A172 (cell line): Measurements from ENCODE around the gene DNAJC3.

- RAMPAGE, long total RNA: no peak
Observed at GRCh38 chr13:80132646-80133662, 208.0 kb downstream of the SPRY2 start.

DNA sequence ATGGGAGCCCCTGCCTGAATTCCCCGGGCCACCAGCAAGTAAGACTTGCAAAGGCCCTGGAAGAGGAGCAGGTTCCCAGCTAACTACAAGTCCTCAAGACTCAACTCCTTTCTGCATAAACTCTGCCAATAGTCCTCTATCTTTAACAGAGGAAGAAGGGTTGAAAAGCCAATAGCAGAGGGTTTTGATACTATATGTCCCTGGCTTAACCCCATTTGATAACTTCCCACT lies 172.6 kb downstream of the SPRY2 start:
- RAMPAGE, long total RNA: no peak

GRCh38 chr13:80276071-80276883 lies 64.6 kb downstream of the SPRY2 start:
- RAMPAGE, long total RNA: no peak

GRCh38 chr13:80339826-80340501 lies 962 bp downstream of the SPRY2 start:
- RAMPAGE, long total RNA: no peak

DNA sequence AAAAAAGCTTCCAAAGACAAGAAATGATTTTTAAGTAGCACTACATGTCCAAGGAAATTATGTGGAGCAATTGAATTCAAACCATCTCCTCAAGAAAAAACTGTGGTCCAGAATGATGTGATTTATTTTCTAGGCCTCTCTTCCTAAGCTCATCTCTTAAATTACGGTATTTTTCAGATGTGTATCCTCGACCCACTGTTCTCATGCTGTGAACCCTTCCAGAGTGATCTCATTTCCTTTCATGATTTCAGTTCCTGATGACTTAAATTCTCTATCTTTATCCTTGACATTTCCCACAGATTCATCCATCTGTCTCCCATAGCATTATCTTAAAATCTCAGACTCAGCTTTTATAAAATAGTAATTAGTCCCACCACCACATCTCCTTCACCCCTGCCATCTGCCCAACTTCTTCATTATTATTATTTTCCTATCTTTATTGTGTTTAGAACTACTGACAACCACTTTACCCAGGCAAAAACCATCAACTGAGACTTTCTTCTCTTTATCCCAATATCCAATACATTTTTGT lies 117.7 kb upstream of the SPRY2 start:
- RAMPAGE, long total RNA: no peak

GRCh38 chr13:80490067-80490266 lies 149.0 kb upstream of the SPRY2 start:
- RAMPAGE, long total RNA: no peak

- RAMPAGE, long total RNA: no peak
Observed at GRCh38 chr13:80824241-80824777, 483.4 kb upstream of the SPRY2 start.

DNA sequence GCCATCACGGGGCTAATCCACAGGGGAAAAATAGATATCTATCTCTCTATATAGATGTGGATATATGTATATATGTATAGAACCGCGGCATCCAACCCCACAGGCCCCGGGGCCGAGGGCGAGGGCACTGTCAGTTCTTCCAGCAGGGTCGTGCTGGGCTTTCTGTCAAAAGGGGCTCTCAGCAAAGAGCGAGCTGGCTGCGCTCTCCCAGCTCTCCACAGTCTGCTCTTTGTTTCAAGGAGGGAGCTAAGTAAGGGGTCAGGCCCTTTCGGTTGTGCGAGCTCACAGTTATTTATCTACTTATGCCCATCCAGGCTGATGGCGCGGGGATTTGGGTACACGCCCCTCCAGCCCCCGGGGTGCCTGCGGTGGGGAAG lies 3.3 kb downstream of the SLITRK1 start:
- RAMPAGE, long total RNA: no peak

DNA sequence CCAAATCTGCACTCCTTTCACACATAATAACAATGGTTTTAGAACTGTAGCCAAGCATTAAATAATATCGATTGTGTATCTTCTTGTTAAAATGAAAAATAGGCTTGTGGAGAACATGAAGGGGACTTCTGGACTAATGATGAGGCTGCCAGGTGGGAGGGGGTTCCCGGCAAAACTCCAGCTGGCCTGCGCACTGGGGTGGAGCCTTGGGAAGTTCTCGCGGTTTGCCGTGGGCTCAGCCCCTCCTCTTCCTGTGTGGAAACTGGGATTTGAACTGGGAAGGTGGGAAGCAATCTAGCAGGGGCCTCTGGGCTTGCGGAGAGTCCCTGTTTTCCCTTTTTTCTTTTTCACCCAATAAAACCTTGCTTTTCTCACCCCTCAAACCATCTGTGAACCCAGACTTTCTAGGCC lies 113.7 kb upstream of the SLITRK1 start:
- RAMPAGE, long total RNA: no peak

DNA sequence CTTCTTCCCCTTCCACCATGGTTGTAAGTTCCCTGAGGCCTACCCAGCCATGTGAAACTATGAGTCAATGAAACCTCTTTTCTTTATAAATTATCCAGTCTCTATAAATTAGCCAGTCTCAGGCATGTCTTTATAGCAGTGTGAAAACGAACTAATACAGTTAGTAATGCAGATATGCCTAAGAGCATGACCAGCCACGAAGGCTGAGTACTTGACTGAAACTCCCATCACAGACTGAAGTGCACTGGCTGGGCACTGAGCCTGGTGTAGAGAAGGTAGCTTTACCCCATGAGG lies 771.5 kb upstream of the SLITRK1 start:
- RAMPAGE, long total RNA: no peak

DNA sequence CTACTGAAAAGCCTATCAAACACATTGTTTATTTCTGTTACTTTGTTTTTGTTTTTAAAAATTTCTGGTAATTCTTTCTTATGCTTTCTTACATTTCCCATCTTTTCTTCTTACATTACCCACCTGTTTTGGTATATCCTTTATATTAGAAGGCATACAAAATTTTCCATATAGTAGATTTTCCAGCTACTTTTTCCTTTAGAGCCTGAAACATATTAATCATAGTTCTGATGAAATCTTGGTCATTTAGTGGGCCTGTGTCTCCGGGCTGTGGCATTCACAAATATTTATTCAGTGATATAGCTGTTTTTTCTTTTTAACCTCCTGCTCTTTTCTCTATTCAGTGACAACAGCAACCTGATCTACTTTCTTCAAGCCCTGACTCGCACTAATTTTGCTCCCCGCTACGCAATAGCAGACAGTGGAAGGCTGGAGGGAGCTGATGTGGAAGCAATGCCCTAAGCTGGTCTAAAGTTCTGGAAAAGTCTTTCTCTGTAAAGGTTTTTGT lies 289.8 kb downstream of the SLITRK6 start:
- RAMPAGE, long total RNA: no peak

GRCh38 chr13:89161842-89162041 lies 1490.6 kb downstream of the SLITRK5 start:
- RAMPAGE, long total RNA: no peak

GRCh38 chr13:89402146-89402608 lies 1731.0 kb downstream of the SLITRK5 start:
- RAMPAGE, long total RNA: no peak

- RAMPAGE, long total RNA: no peak
Observed at GRCh38 chr13:91350015-91351239, 48.0 kb upstream of the GPC5 start.

GRCh38 chr13:91361771-91362412 lies 36.5 kb upstream of the GPC5 start:
- RAMPAGE, long total RNA: no peak

DNA sequence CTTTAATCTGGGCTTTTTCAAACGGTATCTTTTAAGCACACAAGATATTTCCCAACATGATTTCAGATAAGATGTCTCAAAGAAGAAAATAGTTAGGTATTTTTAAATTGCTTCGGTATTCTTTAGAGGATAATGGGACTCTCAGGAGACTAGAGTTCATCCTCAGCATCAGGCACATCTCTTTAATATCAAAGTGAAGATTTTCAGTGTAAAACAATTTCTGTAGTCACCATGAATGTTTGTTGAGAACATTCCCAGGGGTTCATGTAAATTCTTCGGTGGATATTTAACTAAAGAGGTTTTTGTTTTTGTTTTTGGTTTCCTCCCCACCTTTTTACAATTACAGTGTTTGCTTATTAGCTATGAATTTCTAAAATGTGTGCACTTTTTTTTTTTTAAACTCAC lies 2.7 kb downstream of the GPC6 start:
- RAMPAGE, long total RNA: no peak

- RAMPAGE, long total RNA: no peak
Observed at GRCh38 chr13:94303524-94304106, 175.9 kb downstream of the DCT start.

GRCh38 chr13:94594386-94594896 lies 1.5 kb downstream of the TGDS start:
- RAMPAGE, long total RNA: no peak

GRCh38 chr13:95676017-95677079 lies 591 bp upstream of the DNAJC3 start:
- RAMPAGE, long total RNA: no peak

GRCh38 chr13:95677080-95677775 lies at the start of gene DNAJC3:
DNAJC3 (plus strand) TSS chr13:95677139.
- RAMPAGE, long total RNA: start-site peak on the plus strand at chr13:95677139-95677189, 51 and 421 reads in 2 replicates